Placental epithelial cell (primary cell): ENCODE results near the genes TCL1A, C14orf132 and BDKRB1.

GRCh38 chr14:95123996-95124599 is 33.2 kb downstream of the DICER1 start:
- CAGE, long polyA plus RNA, result no peak

DNA sequence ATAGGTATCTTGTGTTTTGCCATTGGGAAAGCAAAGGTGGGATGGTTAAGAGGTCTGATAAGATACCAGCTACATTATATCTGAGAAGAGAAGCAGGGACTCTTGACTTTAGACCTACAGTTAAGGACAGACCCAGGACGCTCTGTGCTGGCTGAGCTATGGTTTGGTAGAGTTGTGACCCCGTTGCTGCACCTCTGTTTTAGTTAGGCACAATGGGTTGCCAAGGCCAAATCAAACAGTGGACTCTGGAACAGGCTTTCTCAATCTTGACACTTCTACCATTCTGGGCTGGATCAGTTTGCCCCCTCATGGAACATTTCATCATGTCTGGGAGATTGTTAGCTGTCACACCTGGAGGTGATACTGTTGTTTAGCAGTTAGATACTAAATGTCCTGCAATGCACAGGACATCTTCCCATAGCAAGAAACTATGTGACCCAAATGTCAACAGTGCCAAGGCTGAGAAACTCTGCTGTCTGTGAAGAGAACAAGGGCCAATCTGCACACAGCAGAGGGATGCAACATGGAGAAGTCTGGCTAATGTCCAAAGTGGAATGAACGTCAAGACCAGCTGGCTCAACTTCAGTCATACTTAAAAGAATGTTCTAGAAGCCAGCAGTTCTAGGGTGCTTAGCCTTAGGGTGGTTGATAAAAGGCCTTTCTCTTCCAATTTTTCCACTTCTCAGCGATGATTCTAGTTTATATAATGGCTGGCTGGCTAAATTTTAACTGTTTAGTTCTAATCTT is 65.6 kb upstream of the DICER1 start:
- CAGE, long polyA plus RNA, result no peak

- CAGE, long polyA plus RNA, result no peak
These were observed 28.6 kb downstream of the CLMN start for GRCh38 chr14:95290786-95291843.

- CAGE, long polyA plus RNA, result no peak
These were observed 19.0 kb upstream of the TCL1B start for GRCh38 chr14:95667176-95667691.

DNA sequence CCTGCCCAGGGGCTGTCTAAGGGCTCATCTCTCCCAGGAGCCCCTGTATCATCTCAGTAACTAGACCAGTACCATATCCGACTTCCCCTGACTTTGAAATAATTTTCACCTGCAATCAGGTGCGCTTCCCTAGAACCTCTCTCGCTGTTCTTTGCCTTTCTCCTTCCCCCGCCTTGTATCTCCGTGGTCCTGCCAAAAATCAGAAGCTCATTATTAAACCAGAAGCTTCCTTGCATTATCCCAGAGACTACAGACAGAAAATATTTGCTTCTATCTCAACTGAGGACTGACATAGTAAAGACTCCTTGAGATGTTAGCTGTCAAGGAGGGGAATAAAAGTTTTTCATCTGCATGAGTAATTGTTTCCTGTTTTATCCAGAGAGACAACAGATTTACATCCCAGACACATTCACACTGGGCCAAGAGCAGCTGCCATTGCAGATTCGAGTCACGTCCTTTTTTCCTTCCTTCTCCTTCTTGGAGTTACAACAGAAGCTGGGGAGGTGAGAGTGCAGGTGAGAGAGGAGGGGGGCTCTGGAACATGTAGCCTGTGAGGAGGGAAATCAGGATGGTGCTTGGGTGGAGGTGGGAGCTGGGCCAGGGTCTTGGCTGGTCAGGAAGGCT is 16.1 kb upstream of the TCL1B start:
- CAGE, long polyA plus RNA, result no peak

GRCh38 chr14:95713795-95714674 is at the start of gene TCL1A:
Gene TCL1A (minus strand): TSS chr14:95714125.
- CAGE, long polyA plus RNA, result no peak

DNA sequence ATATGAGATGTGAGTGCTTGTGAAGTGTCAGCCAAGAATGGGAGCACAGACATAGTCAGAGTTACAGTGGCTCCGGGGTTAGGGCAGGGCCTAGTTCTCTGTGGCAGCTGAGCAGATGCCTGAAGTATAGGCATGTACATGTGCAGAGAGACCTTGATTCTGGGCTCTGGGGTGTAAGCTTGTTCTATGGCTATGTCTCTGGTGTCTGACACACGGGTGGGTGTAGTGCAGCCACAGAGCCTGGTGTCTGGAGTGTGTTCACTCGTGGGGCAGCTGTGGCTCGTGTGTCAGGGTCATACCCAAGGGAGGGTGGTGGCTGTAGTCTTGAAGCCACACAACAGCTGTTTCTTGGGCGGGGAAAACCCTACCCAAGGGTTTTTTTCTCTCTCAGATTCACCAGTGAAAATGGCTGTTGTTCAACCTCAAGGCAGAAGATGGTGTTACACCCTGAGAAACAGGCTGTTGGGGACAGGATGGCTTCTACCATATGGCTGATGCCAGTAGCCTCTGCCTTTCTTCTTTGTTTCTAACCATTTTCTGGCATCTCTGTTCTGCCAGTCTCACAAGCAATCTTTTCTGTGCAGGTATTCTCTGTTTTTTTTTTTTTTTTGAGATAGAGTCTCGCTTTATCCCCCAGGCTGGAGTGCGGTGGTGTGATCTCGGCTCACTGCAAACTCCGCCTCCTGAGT is 12.0 kb upstream of the TCL1A start:
- CAGE, long polyA plus RNA, result no peak

DNA sequence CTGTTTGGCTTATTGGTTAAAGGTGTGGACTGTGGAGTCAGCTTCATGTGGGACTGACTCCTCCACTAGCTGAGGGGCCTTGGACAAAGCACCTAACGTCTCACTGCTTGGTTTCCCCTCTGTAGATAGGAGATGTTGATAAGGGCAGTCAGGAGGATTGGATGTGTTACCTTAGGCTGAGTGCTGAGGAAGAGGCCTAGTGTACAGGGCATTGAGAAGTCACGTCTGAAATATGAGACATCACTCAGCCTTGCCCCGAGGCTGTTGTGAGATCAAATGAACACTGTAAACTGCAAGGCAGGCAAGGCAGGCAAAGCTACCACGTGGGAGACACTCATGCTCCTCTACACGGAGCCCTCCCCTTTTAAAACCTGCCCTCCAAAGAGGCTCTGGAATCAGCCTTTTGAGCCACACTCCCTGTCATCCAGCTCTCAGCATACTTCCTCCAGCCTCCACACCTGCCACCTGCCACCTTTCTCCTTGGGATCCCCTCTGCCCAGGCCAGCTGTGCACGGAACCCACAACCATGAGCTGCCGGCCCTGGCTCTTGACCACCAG is 27.3 kb upstream of the TCL1A start:
- CAGE, long polyA plus RNA, result no peak

- CAGE, long polyA plus RNA, result no peak
These were observed 90.6 kb upstream of the C14orf132 start for GRCh38 chr14:95948419-95949109.

DNA sequence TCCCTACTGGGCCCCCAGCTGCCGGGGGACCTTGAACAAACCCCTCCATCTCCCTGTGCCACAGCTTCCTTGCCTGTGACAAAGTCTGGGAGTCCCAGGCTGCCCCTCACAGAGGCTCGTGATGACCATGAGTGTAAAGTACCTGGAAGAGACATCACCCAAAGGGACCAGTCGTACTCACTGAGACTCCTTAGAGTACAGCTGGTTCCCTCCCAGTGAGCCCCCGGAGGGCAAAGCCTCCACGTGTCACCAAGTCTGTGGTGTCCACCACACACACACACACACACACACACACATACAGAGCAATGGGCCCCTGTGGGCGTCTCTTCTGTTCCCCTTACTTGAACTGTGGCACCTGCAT is 870 bp upstream of the C14orf132 start:
- CAGE, long polyA plus RNA, result no peak

DNA sequence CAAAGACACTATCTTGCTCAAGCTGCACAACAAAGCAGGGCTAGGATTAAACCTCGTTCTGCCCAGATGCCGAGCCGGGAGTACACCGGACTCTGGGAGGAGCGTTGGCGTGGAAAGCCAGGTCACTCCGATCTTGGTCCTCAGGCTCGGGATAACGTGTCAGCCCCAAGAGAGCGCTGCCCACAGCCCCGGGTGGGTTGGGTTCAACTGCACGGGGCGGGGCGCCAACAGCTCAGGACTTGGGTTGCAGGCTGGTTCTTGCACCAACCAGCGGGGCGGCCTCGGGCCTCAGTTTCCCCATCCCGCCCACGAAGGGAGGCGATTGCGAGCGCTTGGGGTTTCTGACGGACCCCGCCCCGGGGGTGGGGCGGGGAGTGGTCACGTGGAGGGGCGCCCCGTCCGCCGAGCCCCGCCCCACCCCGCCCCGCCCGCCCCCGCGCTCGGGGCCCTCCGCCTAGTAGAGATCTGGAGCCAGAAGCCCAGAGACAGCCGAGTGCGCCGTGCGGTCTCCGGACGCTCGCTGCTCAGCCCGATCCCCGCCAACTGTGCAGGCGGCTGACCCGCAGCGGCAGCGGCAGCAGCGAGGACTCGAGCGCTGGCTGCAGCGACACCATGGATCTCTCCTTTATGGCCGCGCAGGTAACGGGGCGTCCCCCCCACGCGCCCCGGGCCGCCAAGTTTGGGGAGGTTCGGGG is at the start of gene C14orf132:
Gene C14orf132 (plus strand): TSS at position 474 of the 695 bp plus-strand sequence.
- CAGE, long polyA plus RNA, result no peak

DNA sequence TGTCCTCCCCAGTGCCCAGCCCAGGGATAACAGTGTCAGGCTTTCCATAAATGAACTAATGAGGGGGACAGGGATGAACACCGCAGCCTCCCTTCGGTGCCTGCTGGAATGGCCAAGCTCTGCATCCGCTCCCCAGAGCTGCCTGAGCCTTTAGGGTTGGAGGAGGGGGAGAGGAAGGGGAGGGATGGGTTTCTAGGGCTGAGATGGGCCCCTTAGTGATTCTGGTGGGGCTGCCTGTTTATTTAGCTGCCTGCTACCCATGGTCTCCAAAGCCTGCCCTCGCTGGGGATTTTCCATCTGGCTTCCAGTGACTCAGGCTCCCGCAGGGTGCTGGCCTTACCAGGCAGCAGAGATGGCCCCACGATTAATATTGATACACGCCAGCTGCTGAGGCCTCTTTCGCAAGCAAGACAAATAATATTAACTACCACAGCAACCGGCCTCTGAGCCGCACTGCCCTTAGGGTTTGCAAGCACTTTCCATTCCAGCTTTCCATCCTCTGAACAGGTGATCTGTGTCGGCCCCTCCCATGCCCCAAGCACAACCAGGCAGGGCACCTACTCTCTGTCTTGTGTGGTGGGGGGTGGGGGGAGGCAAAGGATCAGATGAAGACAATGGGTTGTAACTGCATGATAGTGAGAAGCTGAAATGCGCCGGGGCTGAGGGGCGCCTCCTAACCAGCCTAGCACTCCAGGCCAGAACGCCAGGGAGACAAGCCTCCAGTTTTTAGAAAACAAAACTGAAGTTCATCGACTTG is 56.6 kb downstream of the C14orf132 start:
- CAGE, long polyA plus RNA, result no peak

DNA sequence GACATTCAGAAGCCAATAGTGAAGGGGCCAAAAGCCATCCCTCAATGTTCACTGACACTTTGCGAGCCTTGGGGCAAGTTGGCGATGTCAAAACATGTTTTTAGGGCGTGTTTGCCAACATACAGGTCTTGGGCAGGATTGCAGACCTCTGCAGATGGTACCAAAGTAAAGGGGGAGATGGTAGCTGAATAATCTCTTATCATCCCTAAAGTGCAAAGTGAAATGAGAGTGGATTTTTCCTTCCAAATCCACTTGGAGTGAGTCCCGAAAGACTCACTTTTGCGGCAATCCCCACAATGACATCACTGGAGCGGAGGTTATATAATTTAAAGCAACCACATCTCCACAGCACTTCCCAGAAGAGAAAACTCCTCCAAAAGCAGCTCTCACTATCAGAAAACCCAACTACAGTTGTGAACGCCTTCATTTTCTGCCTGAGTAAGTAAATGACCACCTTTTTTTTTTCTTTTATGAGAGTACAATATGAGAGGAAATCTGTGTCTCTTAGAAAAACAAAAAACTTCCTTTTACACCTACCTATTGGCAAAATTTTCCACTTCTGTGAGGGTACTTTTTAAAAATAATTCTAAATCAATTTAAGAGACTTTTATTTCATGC is at the start of gene BDKRB1:
Gene BDKRB1 (plus strand): TSS at position 348 of the 618 bp plus-strand sequence.
- CAGE, long polyA plus RNA, result no peak

DNA sequence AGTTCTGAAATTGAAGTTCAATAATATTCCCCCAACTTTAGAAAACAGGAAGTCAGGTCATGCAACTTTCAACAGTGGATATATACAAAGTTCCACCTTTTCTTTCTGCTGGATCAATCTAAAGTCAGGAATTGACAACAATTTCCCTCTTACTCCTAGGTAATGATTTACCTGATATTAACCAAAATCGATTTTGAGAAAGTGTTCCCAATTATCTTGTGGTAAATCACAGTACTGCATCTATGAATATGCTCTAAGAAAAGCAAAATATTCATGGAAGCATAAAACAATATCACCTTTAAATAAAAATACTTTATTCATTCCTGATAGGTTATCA is 28.4 kb downstream of the BDKRB1 start:
- CAGE, long polyA plus RNA, result no peak

DNA sequence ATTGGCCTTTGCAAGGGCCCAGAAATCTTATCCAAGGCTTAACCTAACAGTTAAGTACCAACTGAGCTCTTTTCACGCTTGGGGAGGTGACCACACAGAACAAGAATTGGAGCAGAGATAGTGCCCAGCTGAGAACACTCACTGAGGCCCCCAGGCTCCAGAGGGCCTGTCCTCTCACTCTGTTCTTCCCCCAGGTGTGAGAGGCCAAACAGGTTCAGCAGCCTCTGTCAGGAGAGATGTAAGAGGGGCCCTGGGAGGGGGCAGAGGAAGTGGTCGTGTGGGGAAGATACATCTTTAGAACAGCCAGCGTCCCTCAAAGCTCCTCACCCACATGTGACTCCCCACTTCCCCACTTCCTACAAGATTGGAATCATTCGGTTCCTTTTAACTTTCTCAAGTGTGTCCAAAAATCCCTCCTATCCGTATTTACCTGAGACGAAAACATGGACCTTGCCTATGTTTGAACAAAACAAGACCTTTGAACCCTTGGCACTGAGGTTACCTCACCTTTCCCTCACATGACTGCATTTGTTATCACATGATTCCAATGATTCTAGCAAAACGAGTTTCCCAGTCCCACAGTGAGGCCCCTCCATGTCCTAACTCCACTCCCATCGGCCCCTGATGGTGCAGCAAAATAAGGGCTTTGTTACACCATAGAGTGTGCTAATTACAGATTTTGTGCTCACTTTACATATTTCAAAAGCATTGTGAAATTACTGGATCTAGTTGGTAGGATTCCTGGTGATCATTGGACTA is 40.1 kb upstream of the PAPOLA start:
- CAGE, long polyA plus RNA, result no peak

GRCh38 chr14:96501129-96501541 is 1.0 kb upstream of the PAPOLA start:
- CAGE, long polyA plus RNA, result no peak

DNA sequence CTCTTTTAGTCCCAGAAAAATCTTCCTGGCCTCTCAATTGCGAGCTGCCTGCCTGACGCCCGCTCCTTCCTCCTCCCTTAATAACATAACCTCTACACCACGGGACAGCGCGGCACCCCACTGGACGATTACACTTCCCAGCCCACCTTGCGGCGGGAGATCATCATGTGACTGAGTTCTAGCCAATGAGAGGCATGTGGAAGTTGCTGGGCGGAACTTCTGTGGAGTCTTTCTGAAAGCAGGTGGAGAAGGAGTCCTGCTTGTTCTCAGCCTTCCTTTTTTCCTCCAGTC is 133.7 kb upstream of the VRK1 start:
- CAGE, long polyA plus RNA, result no peak

GRCh38 chr14:97218256-97219573 is 421.5 kb downstream of the VRK1 start:
- CAGE, long polyA plus RNA, result no peak

GRCh38 chr14:97762413-97763109 is 965.4 kb downstream of the VRK1 start:
- CAGE, long polyA plus RNA, result no peak

DNA sequence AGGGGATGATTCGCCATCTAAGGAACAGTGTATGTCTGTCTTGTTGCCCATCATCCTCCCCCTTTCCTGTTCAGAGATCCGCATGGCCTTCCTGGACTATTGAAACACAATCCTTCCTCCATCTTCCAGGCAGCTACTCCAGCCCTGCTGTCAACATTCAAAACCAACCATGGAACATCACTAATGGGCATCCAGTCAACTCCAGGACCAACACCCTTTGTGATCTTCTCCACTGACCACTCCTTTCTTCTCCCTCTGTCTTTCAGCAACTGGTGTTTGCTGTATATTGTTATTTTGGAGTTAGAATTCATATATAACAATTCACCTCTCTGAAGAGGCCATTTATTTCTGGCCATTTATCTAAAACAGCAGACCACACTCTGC is 1188.2 kb downstream of the VRK1 start:
- CAGE, long polyA plus RNA, result no peak